Measurements from ENCODE around the genes BEND6, RAB23 and EYS.

- PRO-cap, 3 experiments, result no peak in any of the 3 experiments
- RAMPAGE, long total RNA, result no peak
Measured at GRCh38 chr6:56605904-56607057, 348.3 kb downstream of the DST start.

- PRO-cap, 3 experiments, result no peak in any of the 3 experiments
- RAMPAGE, long total RNA, result no peak
Measured at GRCh38 chr6:56618306-56619467, 335.9 kb downstream of the DST start.

DNA sequence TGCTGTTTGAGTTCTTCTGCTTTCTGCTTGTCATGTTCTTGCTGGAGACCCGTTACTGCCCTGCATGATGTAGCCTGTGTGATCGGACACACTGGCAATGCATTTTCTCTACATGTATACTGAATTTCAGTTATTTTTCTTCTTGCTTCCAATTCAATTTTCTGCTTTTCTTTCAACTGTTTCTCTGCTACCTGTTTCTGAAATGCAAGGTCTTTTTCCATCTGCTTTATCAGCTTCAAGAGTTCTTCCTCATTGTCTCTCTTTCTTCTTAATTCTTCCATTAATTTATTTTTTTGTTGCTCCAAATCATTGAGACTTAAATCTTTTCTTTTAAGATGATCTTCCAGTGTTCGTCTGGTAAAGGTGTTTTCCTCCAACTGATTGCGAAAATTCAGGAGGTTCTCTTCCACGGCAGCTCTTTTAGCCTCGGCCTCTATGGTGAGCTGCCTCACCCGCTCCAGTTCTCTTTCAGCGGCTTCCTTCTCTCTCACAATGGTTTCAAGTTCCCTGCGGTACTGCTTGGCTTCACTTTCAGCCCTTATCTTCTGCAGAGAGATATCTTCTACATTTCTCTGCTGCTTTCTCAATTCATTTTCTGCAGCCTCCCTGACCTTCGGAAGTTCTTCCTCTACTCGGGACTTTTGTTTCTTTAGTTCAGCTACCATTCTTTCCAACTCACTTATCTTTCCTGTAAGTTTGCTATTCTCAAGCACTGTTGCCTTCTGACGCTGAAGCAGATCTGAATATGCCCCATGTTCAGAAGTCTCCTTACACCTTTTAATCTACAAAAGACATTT, 334.5 kb downstream of the DST start:
- PRO-cap, 3 experiments, result no peak in any of the 3 experiments
- RAMPAGE, long total RNA, result no peak

DNA sequence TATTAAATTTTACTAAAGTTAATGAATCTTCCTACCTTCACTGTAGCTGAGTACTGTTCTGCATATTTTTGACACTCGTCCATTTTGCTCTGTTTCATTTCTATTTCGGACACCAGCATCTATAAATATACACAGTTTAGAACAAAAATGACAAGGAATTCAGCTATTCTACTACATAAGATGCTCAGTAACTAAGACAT, 327.6 kb downstream of the DST start:
- PRO-cap, 3 experiments, result no peak in any of the 3 experiments
- RAMPAGE, long total RNA, result no peak

DNA sequence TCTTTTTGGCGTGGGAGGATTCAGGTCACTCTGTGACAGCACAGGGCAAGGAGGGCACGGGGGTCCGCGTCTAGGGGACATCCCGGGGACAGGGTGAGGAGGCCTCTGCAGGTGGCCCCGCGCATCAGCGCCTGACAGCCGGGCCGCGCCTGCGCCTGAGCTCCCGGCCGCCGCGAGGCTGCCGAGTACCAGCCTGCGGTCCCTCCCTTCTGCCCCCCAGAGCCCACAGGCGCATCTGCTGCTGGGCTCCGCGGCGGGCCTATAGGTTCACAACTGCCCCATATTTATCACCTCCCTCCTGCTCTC, 110.6 kb downstream of the DST start:
- PRO-cap, 3 experiments, result peak in 2 of 3 experiments; most common plus-strand start position 228 of the sequence (in 1); most common minus-strand start position 133 of the sequence (in 1)
- RAMPAGE, long total RNA, result no peak

- PRO-cap, 3 experiments, result peak in 3 of 3 experiments; most common minus-strand start chr6:56851900 (in 3)
- RAMPAGE, long total RNA, result no peak
Measured at GRCh38 chr6:56851722-56852337, 102.8 kb downstream of the DST start.

DNA sequence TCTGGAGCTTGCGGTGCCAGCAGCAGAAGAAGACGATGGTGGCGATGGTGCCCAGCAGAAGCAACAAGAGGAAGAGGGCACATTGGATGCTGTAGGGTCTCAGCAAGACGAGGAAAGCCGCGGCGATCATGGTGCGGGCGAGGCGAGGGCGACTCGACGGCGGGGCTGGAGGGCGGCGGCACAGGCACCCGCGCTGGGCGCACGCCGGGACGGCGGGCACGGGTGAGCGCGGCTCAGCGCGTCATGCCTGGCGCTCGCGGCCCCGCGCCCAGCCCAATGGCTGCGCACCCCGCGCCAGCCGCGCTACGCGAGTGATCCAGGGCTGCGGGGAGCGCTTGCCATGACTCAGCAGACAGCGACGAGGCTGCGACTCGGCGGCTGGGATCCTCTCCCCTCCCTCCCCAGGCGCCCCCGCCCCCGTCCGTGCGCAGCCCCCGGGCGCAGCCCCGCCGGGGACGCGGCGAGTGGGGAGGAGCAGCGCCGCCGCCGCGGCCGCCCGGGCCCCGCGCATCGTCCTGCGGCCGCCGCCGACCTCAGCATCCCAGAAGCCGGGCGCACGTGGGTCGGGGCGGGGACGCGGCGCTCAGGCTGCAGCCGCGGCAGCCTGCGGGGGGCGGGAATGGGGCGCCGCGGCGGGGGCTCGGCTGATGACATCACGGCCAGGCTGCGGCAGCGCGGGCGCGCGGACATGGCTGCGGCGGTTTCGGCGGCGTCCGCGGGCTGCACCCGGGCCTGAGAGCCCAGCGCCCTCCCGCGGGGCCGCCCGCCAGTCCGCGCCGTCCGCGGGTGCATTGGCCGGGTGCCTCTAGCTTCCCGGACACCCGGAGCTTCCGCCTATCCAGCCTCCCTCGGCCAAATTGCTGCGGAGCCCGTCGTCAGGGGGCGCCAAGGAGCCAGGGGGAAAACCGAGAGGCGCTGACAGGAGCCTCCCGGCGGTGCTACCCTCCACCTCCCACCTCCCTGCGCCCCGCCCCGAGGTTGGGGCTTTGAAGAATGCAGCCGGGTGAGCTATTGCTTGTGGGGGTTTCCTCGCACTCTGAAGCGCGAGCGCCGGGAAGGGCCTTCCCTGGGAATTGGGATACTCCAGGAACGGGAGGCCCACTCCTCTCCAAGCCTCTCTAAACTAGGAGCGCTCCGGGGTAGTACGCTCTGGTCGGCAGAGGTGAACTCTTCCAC, at the start of gene BEND6:
Gene BEND6 (plus strand): TSS at position 650 of the 1,176 bp plus-strand sequence.
- PRO-cap, 3 experiments, result peak in 3 of 3 experiments; most common plus-strand start position 351 of the sequence (in 1); most common minus-strand start position 517 of the sequence (in 3)
- RAMPAGE, long total RNA, result no peak

DNA sequence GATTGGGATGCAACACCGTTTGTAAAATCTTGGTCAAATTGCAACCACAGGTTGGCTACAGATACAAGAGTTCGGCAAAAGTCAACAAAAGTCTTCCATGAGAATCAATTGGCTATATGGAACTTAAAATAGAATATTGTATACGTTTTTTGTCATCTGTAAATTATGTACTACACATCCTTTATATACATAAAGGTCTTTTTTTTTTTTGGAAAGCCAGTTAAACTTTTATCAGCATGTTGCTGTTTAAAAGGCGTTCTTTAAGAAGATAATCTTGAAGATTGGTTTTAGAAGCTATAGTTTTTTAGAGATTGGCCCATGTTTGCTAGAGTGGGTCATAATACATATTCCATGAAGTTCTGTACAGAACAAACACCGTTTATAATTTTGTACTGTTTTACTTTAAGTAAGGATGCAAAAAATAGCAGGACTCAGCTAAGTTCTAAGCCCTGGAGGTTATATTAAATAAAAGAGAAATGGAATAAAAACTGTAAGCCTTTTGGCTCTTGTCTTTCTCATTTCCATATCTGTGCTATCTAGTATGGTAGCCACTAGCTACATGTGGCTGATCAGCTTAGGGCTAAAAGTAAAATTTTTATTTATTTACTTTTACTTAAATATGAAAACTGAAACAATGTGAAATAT, 8.4 kb downstream of the KIAA1586 start:
- PRO-cap, 3 experiments, result no peak in any of the 3 experiments
- RAMPAGE, long total RNA, result no peak

DNA sequence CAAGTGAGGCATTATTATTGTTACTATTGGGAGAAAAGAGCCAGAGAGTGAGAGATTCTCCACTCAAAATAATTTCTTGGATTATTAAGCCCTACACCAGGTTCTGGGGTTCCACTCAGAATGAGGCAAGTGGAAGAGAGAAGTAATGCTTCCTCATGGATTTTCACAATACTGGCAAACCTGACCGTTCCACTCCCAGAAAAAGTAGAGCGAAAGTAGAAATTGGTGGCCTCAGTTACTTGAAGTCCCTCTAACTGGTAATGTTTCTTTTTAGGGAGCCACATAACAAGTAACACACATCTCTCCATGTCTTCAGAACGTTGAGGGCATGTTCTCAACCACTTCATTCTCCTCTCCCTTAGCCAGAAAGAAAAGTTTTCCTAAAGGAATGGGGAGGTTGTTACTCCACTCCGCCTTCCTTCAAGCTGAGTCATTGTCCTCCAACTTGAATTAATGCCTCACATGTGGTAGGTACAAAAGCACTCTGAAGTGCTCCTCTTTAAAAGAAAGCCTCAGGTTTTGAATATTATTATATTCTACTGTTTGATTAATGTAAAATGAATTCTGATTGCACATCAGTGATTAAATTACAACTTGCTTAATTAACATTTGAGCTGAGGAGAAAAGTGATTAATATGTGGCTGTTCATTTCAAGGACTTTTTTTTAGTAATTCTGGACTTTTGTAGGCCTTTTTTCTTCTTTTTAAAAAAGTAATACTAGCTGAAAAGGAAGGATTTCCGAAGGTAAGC, 2.0 kb downstream of the BAG2 start:
- PRO-cap, 3 experiments, result no peak in any of the 3 experiments
- RAMPAGE, long total RNA, result no peak

GRCh38 chr6:57222096-57222700, at the start of gene RAB23:
TSS of gene RAB23 (minus strand) at chr6:57222307.
- PRO-cap, 3 experiments, result peak in 3 of 3 experiments; most common plus-strand start chr6:57222409 (in 3); most common minus-strand start chr6:57222307 (in 2)
- RAMPAGE, long total RNA, result no peak

DNA sequence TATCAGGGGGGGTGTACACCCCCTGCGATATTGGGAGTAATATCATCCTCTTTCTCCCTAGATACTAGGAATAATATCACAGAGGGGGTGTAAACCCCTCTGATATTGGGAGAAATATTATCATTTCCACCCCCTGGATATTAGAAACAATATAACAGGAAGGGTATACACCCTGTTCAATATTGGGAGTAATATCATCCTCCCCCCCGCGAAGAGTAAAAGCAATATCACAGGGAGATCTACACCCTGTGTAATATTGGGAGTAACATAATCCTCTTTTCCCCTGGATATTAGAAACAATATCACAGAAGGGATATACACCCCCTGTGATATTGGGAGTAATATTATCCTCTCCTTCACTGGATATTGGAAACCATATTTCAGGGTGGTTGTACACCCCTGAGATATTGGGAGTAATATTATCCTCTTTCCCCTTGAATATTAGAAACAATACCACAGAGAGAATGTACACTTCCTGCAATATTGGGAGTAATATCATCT, 1248.0 kb downstream of the KHDRBS2 start:
- PRO-cap, 3 experiments, result no peak in any of the 3 experiments
- RAMPAGE, long total RNA, result no peak

- PRO-cap, 3 experiments, result no peak in any of the 3 experiments
- RAMPAGE, long total RNA, result no peak
Measured at GRCh38 chr6:63391304-63391970, 71.7 kb upstream of the LGSN start.

GRCh38 chr6:63426664-63427378, 107.0 kb upstream of the LGSN start:
- PRO-cap, 3 experiments, result no peak in any of the 3 experiments
- RAMPAGE, long total RNA, result no peak

DNA sequence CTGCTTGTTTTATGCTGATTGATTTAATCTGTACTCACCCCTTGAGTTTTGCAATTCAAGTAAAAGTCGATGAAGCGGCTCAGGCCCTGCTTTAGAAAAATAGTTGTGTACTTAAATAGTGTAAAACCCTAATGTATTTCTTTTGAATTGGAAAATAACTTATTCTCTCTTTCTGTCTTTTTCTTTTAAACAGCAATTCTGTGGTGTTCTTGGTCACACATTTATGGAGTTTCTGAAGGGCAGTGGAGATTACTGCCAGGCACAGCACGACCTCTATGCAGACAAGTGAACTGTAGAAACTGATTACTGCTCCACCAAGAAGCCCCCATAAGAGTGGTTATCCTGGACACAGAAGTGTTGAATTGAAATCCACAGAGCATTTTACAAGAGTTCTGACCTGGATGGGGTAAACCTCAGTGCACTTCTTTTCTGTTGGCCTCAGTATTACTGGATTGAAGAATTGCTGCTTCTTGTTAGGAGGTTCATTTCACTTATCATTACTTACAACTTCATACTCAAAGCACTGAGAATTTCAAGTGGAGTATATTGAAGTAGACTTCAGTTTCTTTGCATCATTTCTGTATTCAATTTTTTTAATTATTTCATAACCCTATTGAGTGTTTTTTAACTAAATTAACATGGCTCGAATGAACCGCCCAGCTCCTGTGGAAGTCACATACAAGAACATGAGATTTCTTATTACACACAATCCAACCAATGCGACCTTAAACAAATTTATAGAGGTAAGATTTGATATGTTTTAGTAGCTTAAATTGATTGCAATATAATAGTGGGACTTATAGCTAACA, 4.2 kb downstream of the PTP4A1 start:
- PRO-cap, 3 experiments, result no peak in any of the 3 experiments
- RAMPAGE, long total RNA, result no peak

DNA sequence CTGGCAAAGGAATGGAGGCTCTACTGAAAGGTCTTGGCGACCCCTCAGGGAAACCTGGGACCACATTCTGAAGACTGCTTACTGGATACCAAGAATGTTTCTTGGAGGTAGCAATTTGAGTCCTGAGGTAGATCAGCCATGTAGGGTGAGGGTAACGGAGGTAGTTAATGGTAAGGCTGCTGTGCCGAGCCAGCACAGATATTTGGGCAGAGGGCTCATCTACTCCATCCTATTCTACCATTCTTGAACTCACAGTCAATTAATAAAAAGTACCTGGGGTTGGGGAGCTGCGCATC, 400 bp upstream of the PHF3 start:
- PRO-cap, 3 experiments, result no peak in any of the 3 experiments
- RAMPAGE, long total RNA, result no peak

DNA sequence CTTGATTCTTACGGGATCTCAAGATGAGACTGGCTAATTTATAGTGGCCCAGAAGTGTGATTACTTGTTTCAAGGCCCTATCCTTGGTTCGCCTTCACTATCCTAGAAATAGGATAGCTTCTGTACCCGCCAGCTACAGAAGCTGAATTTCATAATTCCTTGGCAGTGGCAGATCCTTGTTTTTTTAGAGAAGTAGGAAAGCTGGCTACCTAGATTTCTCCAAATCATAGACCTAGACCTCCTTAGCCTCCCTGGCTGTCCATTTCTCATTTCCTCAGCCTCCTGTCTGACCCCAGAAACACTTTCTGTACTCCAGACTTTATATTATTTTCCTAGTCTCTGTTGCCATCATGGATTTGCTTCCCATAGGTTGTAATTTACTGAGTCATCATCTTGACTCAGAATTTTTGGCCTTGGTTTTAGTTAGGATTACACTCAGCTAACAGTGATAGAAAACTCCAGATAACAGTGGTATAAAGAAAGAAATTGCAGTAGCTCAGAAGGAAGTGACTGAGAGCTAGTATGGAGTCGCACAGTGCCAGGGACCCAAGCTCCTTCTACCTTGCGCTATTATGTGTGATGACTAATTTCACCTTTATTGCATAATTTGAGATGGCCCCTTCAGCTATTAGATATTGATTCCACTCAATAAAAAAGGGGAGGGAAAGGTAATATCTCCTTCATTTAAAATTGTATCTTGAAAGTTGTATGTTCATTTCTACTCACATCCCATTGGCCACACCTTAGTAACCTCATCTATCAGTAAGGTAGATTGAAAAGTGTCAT, 27.8 kb downstream of the PHF3 start:
- PRO-cap, 3 experiments, result no peak in any of the 3 experiments
- RAMPAGE, long total RNA, result no peak

DNA sequence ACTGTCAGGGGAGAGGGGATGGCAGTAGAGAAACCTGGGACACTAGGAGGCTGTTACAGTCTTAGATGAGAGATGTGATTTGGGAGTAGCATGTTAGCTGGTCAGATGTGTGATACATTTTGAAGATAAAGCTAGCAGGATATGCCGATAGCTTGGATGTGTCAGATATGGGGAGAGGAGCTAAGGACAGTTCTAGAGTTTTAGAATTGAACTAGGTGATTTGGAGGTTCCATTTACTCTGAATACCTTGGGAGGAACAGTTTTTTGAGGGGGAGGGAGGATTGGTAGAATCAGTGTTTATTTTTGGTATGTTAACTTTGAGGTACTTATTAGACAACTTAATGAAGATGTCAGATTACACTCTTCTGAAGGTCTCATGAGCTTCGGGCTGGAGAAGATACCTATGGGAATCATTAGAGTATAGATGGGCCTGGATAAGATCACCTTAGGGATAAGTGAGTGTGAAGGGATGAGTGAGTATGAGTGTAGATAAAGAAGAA, 41.2 kb downstream of the PHF3 start:
- PRO-cap, 3 experiments, result no peak in any of the 3 experiments
- RAMPAGE, long total RNA, result no peak

DNA sequence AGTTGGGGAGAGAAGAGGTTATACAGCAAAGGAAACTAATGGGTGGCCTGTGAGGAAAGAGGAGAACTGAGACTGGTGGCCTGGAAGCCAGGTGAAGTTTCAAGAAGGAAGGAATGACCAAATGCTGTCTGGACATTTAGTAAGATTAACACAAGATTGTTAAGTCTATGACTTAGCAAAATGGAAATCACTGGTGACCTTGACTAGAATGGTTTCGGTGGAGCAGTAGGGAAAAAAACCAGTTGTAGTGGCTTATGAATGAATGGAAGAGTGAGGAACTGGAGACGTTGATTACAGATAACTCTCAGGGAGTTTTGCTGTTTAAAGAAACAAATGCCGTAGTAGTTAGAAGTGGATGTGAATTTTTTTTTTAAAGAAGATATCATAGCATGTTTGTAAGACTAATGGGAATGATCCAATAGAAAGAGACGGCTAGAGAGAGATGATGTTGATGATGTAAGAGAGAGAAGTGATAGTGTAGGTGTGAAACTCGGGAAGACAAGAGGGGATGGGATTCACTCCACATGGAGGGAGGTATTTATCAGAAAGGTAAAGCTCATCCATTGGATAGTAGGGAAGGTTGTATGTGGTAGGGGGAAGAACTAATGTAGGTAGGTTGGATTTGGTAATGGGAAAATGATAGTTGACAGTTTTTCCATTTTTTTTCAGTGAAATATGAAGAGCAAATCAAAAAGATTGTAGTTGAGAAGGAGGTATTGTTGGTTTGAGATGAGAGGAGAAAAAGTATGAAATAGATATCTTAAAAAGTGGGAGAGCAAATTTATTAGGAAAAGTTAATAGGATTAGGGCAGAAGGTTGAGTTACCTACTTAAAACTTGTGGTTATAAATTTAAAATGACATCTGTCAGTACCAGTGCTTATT, 61.3 kb downstream of the PHF3 start:
- PRO-cap, 3 experiments, result no peak in any of the 3 experiments
- RAMPAGE, long total RNA, result no peak

- PRO-cap, 3 experiments, result no peak in any of the 3 experiments
- RAMPAGE, long total RNA, result no peak
Measured at GRCh38 chr6:65707061-65707460, at the start of gene EYS. TSS of gene EYS (minus strand) at chr6:65707226.

GRCh38 chr6:68039542-68040073, 595.5 kb upstream of the ADGRB3 start:
- PRO-cap, 3 experiments, result no peak in any of the 3 experiments
- RAMPAGE, long total RNA, result no peak

All from cerebellum (tissue), 5 donors.